Parietal lobe (tissue), 2 donors: ENCODE measurements around a stretch of chr2.

DNA sequence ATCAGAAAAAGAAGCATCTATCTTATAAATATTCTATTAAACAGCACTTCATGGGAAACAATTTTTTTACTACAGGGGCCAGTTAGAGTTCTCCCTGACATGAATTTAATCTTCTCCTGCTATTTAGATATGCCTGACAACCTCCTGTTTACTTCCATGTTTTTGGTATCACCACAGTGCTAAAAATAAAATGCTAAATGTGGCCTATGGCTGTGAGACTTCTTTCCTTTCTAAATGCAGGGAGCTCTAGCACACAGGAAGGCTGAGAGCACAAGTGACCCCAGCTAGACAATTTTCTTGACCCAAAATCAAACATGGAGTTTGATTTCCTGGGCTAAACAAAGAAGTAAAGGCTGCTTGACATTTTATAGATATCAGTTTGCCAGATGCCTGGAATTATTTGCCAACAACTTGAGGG is 47.9 kb upstream of the MAP3K20 start:
- RAMPAGE, long total RNA: no peak

DNA sequence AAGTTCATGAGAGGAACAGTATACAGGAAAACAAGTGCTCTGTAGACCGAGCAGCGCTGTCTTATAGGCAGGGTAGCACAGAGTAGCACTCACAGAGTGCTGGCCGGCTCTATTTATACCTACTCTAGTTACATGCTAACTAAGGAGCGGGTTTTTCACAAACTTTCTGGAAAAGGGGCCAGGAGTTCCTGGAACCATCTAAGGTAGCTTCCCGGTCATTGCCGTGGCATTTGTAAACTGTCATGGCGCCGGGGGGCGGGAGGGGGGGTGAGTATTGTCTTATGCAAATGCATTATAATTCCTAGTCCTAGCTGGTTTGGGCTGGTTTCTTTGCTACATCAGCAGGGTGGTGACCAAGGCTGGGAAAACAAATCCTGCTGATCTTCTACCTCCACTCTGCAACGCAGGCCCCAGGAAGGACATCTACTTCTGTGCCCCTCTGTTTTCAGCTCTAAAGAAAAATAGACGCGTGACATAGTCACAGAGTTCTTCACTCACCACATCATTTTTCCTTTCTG is 31.6 kb upstream of the MAP3K20 start:
- RAMPAGE, long total RNA: no peak

GRCh38 chr2:173058823-173059043 is 16.9 kb upstream of the MAP3K20 start:
- RAMPAGE, long total RNA: no peak

DNA sequence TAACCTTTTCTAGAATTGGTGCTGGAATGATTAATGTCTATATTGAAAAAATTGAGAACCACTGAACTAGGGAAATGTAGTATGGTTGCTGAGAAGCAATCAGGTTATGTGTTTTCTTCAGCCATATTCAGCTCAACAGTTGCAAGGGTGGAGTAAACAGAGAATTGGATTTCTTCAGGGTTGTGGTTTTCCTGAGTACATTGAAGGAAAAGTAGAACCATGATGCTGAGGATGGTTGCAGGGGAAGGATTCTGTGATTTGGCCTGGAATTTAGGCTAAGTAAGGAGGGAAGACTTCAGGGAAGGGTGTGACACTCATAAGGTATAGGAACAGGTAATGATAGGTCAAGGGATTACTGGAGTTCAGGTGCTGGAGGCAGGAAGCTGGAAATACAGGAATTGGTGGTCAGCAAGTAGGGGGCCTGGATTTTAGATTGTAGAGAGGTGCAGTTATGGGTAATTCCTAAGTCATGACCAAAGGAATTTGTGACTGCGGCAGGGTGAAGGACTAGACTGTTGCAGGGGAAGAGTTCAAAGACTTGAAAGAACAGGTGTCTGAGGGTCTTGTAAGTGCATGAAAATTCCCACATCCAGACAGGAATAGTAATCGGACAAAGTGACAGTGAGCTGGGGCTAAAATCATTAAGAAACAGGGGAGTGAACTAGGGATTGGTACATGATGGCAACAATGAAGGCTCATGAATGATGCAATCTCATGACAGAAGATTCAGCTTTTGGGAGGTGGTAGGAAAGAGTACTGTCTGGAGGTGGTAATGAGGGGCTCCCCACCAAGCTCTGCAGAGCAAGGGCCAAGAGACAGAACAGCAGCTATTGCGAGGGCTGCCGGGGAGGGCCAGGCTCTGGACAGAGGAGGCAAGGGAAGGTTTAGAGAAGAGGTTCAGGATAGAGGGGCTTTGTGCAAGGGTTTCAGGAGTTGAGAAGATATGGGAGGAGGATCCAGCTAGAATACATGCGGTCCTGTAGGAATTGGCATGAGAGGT is 31.1 kb downstream of the MAP3K20 start:
- RAMPAGE, long total RNA: no peak

- RAMPAGE, long total RNA: no peak
These were observed 216.7 kb downstream of the CDCA7 start for GRCh38 chr2:173571053-173572017.

GRCh38 chr2:173867205-173867759 is 97.9 kb downstream of the SP3 start:
- RAMPAGE, long total RNA: no peak

DNA sequence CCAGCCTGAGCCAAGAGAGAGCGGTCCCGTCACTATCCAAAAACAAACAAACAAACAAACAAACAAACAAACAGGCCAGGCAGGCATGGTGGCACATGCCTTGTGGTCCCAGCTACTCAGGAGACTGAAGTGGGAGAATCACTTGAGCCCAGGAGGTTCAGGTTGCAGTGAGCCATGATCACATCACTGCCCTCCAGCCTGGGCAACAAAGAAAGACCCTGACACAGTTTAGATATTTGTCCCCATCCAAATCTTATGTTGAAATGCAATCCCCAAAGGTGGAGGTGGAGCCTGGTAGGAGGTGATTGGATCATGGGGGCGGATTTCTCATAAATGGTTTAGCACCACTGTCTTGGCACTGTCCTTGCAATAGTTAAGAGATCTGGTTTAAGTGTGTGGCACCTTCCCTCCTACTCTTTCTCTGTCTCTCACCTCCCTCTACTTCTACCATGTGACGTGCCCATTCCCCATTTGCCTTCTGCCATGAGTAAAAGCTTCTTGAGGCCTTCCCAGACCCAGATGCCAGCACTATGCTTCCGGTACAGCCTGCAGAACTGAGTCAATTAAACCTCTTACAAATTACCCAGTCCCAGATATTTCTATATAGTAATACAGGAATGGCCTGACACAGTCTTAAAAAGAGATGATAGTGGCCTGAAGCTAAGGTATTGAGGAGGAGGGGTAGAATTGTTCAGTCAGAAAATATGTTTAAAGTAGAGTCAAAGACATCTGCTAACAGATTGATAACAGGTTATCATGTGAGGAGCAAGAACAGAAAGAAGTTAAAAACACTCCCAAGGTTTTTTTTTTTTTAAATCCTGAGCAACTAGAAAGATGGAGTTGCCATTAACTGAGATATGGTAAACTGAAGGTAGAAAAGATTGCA is 43.4 kb downstream of the SP3 start:
- RAMPAGE, long total RNA: no peak

- RAMPAGE, long total RNA: no peak
These were observed 37.4 kb downstream of the SP3 start for GRCh38 chr2:173927597-173928359.

GRCh38 chr2:173955350-173956324 is 9.5 kb downstream of the SP3 start:
- RAMPAGE, long total RNA: no peak

DNA sequence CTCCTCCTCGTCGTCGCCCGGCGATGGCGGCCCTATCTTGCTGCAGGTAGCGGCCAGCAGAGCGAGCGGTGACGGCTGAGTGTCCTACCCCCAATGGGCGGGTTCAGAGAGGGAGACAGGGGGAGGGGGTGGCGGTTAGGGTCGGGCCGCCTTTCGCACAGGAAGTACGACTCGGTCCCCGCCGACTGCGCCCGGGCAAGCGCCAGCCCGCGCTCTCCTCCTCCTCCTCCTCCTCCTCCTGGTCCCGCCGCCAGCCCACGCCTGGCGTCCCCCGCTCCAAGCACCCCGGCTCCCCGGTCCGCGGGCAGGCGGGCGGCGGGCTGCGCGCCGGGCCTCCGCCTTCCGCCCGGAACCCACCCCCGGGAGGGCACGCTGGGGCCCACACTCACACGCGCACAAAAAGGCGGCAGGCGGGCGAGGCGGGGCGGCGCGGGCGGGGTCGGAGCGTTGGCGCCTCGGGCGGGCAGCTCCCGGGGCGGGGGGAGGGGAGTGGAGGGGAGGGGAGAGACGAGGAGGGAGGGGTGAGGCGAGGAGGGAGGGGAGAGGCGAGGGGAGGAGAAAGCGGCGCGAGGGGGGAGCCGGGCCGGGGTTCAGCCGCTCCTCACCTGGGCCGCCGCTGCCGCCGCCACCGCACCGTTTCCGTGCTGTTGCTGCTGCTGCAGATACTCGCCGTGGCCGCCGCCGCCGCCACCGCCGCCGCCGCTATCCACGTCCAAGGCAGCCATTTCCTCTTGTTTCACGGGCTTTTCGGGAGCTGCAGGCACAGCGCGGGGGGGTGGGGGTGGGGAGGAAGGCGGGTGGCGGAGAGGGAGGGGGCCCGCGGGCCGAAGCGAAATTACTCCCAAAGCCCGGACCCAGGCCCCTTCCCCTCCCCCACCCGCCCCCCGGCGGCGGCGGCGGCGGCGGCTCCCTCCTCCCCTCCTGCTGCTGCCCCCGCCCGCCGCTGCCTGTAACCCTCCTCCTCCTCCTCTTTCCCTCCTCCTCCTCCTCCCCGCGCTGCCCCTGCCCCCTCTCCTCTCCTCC is 1.1 kb downstream of the SP3 start:
- RAMPAGE, long total RNA: no peak

- RAMPAGE, long total RNA: no peak
These were observed 20.1 kb upstream of the SP3 start for GRCh38 chr2:173985253-173985776.

GRCh38 chr2:174310633-174311284 is 24.0 kb upstream of the SP9 start:
- RAMPAGE, long total RNA: no peak

DNA sequence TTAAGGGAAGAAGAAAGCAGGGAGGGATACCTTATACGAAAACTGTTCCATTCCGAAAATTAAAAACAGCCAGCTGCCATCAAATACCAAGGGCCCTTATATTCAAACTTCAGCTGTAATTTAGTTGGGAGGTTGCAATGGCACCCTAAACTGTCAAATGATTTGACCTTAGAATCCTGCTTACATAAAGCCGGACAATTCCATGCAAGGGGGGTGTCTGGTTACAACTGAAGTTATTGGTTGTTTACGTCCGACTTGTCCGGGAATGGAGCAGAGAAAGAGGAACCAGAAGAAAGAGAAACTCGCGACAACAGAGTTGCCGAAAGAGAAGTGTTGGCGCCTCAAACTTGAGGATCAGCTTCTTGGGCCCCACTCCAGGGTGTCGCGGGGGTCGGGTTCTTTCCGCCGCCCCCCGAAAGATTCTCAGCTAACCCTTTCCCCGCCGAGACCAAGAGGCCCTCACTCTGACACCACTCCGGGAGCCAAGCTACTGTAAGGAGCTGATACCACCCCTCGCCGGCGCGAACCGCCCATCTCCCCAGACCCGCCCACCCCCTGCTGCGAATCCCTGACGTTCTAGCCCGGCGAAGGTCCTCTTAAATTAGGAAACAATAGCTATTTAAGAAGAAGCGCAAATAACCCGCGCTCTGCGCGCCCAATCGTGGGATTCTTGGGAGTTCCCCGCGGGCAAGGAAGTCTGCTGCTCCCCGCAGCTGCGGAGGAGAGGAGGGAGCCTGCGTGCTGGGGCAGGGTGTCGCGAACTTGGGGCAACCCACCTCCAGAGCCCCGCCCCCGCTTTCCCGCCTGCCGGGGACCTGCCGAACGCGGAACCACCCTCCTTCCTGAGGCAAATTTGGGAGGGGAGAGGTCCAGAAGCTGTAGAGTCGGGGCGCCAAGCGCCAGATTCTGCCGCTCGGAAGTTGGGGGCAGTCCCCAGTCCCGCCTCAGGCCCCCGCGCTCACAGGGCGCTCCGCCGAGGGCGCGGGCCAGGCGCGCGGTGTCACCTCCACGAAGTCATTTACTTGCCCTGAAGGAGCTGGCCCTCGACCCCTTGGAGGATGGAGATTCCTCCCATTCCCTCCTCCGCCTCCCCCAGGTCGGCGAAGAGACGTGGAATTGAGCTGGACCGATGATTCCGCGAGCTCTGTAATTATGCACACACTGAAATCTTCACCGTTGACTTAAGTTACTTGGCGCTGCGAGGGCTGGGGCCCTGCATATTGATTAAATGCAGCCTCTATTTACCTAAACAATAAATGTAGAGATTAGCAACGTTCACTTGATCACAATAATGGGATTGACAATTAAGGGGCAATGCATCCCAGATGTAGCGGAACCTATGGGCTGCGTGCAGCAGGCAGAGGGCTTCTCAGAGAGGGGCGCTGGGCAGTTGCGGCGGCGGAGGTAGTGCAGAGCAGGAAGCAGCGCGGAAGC is 8.5 kb upstream of the SP9 start:
- RAMPAGE, long total RNA: no peak

DNA sequence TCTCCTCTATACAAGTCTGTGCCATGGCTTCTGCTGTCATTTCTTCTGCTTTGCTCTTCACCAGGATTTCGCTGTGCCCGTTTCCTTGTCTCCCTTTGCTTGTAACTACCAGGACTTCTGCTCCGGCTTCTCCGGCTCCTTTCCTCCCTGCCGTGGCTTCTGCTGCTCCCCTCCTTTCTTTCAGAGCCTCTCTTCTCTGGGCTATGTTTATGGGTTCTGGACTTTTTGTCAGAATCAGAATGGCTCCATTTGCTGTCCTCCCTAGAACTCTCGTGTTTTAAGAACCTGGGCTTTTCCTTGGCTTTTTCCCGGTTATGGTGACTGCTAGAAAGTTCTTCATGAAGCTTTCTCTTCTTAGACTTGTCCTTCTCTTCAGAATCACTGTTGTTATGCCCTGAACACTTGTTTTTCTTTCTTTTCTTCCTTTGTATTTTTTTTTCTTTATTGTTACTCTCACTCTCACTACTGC is 13.8 kb downstream of the SP9 start:
- RAMPAGE, long total RNA: no peak

DNA sequence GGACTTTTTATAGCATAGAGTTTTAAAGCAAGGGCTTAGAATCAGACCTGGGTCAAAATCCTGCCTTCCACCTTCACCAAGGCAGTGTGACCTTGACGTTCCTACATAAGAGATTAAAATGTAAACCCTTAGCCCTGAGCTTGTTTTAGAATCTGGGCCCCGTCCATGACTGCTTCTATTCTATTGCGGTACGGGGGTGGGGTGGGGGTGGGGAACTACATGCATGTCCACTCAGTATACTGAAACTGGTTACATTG is 638 bp upstream of the GPR155 start:
- RAMPAGE, long total RNA: no peak

GRCh38 chr2:174574424-174575738 is 22.7 kb downstream of the WIPF1 start:
- RAMPAGE, long total RNA: no peak

DNA sequence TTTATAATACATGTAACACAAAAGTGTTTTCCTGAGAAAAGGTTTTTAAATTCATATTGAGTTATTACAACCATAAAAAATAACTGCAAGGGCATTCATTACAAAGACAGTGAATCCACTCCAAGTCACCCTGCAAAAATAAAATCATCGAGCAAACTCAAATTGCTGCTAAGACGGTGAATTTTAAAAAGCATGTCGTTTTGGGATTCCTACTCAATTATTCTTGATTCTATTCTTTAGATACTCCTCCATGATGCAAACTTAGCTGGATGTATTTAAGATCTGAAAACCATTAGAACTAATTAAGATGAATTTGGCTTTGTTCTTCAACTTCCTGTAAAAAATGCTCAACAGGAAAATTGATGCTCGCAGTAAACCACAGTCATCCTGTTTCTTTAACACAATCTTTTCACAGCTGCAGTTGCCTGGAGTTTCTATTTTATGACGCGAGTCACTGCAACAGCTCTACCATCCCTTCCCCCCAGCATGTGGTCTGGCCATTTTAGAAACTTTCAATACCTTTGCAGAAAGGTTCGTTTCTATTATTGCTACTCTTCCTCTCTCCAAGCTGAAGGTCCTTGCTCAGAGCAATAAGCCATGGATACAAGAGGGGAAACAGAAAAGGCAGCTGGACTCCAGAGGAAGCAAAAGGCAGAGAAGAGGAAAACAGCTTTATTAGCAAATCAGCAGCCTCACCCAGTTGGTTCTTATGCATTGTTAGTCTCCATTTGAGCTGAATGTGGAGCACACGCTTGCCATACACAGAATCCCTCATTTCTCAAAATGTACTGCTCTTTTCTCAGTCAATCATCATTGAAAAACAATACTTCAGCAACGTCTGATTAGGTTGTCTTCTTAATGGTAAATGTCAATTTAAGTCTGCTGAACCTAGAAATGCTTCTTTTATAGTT is 4.0 kb downstream of the WIPF1 start:
- RAMPAGE, long total RNA: no peak

DNA sequence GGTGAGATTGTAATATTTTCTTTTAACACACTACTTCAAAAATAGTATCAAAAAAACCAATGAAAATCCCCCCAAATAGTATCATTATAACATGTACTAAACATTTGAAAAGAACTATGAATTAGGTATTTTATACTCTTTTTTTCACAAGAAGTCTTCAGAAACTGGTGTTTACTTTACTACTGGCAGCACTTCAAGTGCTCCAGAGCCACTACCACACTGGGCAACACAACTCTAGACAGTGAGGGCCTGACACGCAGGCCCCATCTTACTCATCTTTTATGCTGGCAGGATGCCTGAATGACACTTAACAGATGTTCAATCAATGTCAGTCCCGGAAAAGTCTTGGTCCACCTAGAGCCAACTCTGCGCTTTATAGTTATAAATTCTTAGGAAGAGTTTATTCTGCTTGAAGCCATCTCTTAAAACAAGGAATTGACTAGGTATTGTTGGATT is 8.7 kb upstream of the WIPF1 start:
- RAMPAGE, long total RNA: no peak

DNA sequence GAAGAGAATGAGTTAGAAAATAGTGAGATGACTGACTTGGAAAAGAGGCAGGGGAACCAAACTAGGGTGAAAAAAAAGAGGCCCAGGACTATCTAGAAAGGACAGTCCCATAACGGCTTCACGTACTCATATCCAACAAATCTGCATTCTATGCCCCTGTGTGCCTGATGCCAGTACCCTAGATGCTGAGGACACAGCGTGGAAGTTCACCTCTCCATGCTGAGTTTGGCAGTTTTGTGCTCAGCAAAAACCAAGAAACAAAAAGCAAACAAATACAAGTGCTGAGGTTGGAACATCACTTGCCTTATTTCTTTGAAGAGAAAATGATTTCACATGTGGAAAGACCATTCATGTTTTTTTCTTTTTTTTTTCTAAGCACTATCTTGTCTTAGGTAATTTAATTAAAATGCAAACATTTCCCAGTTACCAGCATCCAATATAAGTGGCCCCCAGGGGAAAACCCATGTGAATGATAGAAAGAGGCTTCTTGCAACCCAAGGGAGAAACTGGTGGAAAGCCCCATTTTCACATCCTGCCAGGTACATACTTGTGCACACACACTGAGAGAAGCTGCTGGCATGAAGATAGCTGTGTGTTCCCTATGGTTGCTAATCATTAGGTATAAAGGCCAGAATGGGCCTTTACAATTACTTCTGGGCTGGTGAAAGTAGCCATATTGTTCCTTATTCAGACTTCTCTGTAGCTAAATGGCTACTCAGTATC is 10.7 kb upstream of the WIPF1 start:
- RAMPAGE, long total RNA: no peak

- RAMPAGE, long total RNA: no peak
These were observed 29.1 kb upstream of the WIPF1 start for GRCh38 chr2:174626599-174627200.